Left ventricle myocardium (tissue), 1 donor: ENCODE results near the gene GABPB1.

DNA sequence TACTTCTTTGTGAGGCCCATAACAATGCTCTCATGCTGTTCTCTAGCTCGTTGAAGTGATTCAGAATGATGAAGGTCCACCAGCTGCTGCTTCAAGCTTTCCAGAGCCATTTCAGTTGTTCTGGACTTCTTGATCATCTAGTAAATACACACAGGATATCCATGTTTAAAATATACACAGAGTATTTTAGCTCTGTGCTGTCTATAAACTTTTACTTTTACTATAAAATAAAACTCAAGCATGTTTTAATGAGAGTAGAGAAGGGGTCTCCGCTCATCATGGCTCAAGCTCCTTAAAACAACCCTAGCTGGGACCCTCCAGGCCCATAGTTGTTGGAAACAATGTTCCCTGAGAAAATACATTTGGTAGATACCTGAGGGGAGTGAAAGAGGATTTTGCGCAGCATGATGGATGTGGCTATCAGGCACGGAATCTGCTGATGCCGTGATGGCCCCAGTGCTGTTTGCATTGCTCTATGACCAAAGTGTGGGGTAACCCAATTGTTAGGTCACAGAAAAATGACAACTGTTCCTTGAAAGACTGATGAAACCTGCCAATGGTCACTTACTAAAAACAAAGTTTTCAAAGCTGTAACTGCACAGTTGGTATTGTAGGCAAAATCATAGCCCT lies 21.9 kb downstream of the CEP152 start:
- PRO-cap = no peak

- PRO-cap = no peak
Observed at GRCh38 chr15:48794537-48795285, 16.2 kb downstream of the CEP152 start.

GRCh38 chr15:48985083-48985417 lies 21.3 kb upstream of the SHC4 start:
- PRO-cap = no peak

- PRO-cap = no peak
Observed at GRCh38 chr15:49149135-49149864, 6.1 kb downstream of the COPS2 start.

- PRO-cap = no peak
Observed at GRCh38 chr15:49154607-49155264, 663 bp downstream of the COPS2 start.

GRCh38 chr15:49279799-49280200 lies 109.8 kb downstream of the GALK2 start:
- PRO-cap = no peak

- PRO-cap = no peak
Observed at GRCh38 chr15:49468579-49468970, 45.5 kb downstream of the FGF7 start.

DNA sequence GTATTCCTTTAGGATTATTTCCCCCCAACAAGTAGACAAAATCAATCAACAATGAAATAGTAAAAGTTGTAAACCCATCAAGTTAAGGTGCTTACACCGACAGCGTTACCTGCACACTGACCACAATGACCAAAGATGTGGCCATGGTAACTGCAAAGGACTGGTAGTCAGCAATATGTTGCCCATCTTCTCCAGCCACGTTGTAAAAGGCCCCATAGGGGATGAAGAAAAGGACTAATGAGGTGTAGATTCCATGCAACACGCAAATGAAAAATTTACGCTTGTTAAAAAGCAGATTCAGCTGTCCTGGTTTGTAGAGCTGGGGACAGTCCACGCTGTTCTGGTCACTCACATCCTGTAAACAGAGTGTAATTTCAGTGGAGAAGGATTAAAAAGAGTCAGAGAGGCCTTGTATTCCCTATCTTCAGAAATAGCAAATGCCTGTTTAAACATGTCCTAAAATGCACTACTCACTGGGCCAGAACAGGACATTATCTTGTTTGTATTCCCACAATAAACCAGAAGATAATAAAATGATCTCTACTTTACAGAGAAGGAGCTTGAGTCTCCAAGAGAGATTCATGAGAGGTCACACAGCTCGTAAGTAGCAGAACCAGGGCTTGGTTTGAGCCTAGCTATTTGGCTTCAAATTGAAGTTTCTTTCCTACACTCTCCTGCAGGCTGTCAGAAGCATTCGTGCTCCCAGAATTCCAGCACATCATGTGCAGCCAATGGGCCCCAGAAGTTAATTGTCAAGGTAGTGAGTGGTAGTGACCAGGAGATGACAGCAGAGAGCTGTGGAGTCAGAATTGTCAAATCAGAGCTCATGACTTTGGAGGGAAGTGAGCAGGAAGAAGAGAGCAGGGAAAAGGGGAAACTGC lies 242.6 kb downstream of the ATP8B4 start:
- PRO-cap = bidirectional peak, plus-strand start at position 571 of the sequence, minus-strand start at position 363 of the sequence

GRCh38 chr15:50112089-50112726 lies 6.8 kb downstream of the ATP8B4 start:
- PRO-cap = no peak

DNA sequence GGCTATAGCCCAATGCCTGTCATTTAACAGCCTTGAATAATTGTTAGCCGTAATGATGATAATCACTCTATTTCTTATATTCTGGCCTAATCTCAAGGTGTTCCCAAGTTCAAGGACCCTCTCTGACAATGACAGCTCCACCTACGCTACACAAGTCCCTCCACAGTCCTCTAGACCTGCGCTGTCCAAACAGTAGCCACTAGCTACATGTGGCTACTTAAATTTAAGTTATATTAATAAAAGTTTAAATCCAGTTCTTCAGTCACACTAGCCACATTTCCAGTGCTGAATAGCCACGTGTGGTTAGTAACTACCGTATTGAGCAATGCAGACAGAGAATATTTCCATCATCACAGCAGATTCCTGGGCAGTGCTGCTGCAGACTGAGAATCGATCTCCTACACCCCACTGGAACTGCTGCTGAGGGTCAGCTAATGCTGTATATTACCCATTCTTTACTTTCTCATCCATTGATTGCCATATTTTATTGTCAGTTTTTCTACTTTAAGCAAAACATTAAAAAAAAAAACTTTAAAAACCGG lies 41.0 kb downstream of the HDC start:
- PRO-cap = no peak

- PRO-cap = no peak
Observed at GRCh38 chr15:50289276-50289946, 23.9 kb upstream of the HDC start.

DNA sequence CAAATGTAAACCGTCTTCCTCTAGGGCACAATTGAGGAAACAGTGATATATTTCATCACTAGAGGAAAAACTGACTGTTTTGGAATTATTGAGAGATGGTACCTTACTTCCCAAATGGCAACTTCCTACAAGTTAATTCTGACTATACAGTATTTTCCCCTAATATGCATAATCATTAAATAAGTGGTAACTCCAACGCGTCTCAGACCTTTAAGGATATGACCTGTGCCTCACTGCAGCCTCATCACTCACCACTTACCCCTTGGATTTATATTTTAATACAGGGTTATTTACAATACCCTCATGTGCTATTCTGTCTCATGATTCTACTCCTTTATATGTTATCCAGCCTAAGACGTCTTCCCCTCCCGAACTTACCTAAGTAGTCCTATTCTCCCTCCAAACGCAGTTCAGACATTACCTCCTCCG lies 13.3 kb downstream of the GABPB1 start:
- PRO-cap = no peak

GRCh38 chr15:50354630-50355732 lies at the start of gene GABPB1:
Gene GABPB1 (minus strand): TSS chr15:50355198.
- PRO-cap = bidirectional peak, plus-strand start at chr15:50354749, minus-strand start at chr15:50354759; bidirectional peak, plus-strand start at chr15:50354944, minus-strand start at chr15:50354862; bidirectional peak, plus-strand start at chr15:50355267, minus-strand start at chr15:50355155; bidirectional peak, plus-strand start at chr15:50355493, minus-strand start at chr15:50355448

DNA sequence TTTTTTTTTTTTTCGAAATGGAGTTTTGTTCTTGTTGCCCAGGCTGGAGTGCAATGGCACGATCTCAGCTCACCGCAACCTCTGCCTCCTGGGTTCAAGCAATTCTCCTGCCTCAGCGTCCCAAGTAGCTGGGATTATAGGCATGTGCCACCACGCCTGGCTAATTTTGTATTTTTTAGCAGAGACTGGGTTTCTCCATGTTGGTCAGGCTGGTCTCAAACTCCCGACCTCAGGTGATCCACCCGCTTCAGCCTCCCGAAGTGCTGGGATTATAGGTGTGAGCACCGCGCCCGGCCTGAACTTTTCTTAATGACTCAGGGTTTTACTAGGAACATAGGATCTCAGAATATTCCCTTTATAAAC lies 33.9 kb upstream of the TRPM7 start:
- PRO-cap = no peak

DNA sequence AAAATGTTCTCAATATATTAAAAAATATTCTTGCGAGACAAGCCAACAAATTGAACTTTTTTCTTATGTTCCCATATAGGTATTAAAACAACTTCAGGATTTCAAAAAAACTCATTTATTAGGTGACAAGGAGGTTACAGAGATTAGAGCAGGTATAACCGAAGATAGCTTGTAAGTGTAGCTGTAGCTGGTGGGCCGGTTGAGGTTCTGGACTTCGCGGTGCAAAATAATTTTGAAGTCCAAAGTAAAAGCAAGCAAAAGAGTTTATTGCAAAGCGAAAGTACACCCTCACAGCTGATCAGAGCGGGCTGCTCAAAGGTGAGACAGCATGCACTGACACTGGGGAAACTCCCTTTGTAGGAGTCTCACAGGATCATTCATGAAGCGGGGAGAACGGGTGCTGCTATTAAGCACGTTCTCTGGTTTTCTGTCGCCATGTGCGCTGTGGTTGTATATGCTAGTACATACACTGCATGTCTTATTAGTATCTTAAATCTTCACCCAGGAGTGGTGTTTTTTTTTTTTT lies 1.6 kb upstream of the AP4E1 start:
- PRO-cap = no peak

DNA sequence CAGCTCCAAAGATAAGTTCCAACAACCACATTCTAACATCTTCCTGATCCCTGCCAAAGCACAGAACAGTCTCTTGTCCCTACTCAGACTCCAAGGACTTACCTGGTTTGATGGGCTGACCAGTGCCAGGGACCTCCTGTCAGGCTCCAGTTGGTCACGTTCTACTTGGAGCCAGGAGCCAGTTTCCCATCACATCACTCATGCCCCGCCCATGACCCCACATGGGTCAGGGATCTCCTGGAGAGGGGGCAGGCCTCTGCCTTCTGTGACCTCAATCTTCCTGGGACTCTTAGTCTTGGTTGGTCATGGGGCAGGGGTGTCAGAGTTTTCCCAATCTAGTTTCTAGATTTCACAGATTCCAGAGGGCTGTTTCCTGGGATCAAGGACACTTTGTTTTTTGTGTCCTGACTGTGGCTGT lies 20.1 kb downstream of the CYP19A1 start:
- PRO-cap = no peak

GRCh38 chr15:51334080-51334517 lies 4.3 kb downstream of the CYP19A1 start:
- PRO-cap = no peak

GRCh38 chr15:51481078-51481587 lies 139.7 kb downstream of the GLDN start:
- PRO-cap = no peak

DNA sequence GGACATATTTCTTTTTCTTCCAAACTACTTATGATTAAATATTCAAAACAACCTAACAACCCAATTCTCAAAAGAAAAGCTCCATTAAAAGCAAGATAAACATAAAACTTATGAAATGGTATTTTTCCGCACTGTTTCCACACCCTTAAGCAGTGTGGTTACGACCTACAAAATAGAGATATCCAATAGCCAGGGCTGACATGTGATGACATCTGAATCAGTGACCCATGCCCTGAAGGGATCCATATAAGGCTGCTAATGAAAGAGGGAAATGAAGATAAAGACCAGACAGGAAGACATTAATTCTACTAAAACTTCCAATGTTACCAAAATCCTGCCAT lies 45.5 kb downstream of the DMXL2 start:
- PRO-cap = no peak

- PRO-cap = no peak
Observed at GRCh38 chr15:51629438-51630048, 7.0 kb upstream of the DMXL2 start.